Cardiac atrium fibroblast (primary cell): ENCODE measurements around the genes SMPDL3A, TRDN and HINT3.

GRCh38 chr6:119355082-119355563 lies 5.6 kb upstream of the MAN1A1 start:
- RAMPAGE, long total RNA = no peak

GRCh38 chr6:119442730-119443336 lies 93.3 kb upstream of the MAN1A1 start:
- RAMPAGE, long total RNA = no peak

DNA sequence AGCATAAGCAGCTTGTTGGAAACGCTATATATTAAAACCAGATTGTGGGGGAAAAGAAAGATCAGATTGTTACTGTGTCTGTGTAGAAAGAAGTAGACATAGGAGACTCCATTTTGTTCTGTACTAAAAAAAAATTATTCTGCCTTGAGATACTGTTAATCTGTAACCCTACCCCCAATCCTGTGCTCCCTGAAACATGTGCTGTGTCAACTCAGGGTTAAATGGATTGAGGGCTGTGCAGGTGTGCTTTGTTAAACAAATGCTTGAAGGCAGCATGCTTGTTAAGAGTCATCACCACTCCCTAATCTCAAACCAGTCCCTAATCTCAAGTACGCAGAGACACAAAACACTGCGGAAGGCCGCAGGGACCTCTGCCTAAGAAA lies 402.9 kb downstream of the TBC1D32 start:
- RAMPAGE, long total RNA = no peak

DNA sequence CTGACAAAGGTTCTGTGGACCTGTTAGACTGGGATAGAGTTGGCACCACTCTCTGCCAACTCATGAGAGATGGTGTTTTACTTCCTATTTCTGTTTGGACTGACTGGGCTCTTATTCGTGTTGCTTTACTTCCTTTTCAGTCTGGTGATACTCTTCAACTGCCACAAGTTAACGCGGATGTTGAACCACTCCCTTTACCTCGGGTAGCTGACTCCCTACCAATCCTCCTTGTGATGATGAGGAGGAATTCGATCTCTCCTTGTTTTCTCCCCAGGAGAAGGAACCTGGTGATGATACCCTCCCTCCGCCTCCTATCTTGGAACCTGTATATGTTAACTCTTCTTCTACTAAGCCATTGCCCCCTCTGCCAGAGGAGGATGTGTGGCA lies 291.0 kb downstream of the TBC1D32 start:
- RAMPAGE, long total RNA = no peak

- RAMPAGE, long total RNA = no peak
Observed at GRCh38 chr6:121434356-121434943, 996 bp upstream of the GJA1 start.

DNA sequence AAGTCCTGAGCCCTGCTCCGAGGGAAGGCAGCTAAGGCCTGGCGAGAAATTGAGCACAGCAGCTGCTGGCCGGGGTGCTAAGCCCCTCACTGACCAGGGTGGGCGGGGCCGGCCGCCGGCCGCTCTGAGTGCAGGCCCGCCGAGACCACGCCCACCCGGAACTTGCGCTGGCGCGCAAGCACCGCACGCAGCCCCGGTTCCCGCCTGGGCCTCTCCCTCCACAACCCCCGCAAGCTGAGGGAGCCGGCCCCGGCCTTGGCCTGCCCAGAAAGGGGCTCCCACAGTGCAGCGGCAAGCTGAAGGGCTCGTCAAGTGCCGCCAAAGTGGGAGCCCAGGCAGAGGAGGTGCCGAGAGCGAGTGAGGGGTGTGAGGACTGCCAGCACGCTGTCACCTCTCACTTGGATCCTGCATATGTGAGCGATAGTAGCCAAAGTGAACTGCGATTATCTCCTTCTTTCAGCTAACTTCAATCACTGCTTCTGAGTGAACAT lies 251.2 kb downstream of the GJA1 start:
- RAMPAGE, long total RNA = no peak

- RAMPAGE, long total RNA = no peak
Observed at GRCh38 chr6:121780775-121781407, 345.4 kb downstream of the GJA1 start.

DNA sequence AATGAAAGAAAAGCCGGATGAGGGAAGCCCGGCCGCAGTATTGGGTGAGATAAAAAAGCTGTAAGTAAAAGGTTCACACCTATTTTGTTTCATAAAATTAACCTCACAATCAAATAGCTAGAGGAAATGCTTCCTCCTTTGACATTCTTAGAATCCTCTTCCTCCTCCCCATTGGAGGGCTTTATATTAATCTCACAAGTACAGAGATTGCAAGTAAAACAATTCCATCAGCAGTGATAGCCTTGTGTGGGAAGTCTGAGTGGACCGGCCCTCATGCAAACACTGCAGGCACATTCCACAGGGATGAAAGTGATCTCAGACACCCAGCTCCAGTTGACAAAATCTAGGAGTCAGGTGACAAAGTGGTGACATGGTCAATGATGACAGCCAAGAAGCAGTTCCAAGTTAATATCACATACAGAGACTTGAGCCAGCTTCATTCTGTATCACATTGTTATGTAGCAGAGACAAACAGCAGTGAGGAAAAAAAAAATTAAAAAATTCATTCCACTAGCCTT lies 391.1 kb upstream of the HSF2 start:
- RAMPAGE, long total RNA = no peak

DNA sequence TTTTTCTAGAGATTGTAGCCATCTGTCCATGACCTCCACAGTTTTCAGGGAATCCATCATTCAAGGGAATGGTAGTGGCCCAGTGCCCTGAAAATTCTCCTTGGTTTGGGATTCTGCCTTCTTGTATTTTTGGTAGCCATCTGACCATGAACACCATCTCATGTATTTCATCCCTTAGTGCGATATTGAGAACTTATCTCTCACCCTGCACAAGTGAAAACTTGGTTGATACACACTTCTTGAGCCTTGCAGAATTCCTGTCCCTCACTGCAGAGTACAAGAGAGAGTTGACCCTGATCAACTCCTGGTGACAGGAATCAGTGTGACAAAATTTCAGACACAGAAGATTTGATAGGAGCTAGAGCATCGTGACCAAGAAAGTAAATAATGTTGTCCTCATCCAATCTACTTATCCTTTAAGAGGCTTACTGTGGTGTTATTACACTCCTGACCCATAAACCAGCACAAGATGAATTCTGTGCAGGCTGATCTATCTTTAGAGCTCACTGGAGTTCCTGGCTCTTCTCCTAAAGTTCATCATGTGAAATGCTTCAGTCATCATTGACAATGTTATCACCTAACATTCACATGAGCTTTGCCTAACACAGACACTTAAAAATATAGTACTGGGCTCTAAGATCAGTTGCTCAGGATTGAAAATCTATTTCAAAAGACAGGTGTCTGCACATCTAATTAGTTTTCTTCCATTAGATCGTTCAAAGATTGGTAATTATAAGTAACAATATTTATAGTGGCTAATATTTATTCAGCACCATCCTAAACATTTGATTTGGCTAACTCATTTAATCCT lies 271.1 kb upstream of the HSF2 start:
- RAMPAGE, long total RNA = no peak

DNA sequence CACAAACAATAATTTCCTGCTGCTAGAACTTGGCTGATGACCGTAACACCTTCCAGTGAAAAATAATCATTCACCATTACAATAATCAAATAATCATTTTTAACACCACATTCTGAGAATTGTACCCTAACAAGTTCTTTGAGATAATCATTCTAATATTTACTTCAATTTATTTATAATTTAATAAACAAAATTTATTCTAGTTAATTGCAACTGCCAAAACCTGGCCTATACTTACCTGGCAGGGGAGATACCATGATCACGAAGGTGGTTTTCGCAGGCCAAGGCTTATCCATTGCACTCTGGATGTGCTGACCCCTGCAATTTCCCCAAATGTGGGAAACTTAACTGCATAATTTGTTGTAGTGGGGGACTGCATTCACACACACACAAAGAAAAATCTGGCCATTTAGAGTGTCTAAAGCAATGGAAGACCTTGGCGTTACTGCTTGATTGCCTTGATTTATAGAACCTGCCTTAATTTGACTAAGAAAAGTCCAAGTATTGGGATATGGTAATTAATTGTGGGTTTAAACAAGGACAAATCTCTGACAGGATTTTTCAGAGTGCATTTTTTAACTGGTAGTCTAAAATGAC lies 187.9 kb upstream of the HSF2 start:
- RAMPAGE, long total RNA = no peak

- RAMPAGE, long total RNA = start-site peak on the plus strand at chr6:122789258-122789291, 247 and 28 reads in 2 replicates
Observed at GRCh38 chr6:122788891-122789433, at the start of gene SMPDL3A. SMPDL3A (plus strand) TSS chr6:122789258.

DNA sequence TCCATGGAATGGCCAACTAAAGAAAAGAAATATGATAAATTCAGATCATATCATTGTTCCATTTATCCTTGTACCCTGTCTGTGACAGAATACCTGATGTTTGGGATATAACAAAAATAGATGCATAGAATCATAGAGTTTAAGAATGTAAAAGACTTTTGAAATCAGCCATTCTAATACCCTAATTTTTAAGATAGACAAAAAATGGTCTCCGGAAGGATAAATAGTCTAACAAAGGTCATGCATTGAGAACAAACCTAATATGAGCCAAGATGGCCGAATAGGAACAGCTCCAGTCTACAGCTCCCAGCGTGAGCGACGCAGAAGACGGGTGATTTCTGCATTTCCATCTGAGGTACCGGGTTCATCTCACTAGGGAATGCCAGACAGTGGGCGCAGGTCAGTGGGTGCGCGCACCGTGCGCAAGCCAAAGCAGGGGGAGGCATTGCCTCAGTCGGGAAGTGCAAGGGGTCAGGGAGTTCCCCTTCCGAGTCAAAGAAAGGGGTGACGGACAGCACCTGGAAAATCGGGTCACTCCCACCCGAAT lies 164.9 kb downstream of the TRDN start:
- RAMPAGE, long total RNA = no peak

- RAMPAGE, long total RNA = no peak
Observed at GRCh38 chr6:123636739-123637327, at the start of gene TRDN. TRDN (minus strand) TSS chr6:123636950.

DNA sequence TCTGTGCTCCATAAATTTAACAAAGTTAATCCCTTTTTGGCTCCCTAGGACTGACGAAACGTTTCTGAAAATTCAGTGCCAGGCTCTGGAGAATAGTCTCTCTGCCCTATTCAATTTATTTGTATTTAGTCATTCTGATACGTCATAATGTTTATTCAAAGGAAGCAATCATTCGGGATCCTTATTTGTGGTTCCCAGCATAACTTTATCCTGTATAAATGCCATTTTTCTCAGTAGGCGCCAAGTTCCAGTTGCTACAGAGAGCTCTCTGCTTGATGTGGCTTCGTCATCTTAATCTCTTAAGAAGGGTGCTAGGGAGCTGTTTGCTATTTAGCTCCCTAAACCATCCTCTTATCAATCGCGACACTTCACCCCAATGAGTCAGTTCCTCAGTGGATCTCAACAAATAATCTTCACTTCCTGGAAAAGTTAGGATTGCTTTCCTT lies 1.4 kb upstream of the NKAIN2 start:
- RAMPAGE, long total RNA = no peak

GRCh38 chr6:125082629-125083413 lies 70.8 kb upstream of the TPD52L1 start:
- RAMPAGE, long total RNA = no peak

DNA sequence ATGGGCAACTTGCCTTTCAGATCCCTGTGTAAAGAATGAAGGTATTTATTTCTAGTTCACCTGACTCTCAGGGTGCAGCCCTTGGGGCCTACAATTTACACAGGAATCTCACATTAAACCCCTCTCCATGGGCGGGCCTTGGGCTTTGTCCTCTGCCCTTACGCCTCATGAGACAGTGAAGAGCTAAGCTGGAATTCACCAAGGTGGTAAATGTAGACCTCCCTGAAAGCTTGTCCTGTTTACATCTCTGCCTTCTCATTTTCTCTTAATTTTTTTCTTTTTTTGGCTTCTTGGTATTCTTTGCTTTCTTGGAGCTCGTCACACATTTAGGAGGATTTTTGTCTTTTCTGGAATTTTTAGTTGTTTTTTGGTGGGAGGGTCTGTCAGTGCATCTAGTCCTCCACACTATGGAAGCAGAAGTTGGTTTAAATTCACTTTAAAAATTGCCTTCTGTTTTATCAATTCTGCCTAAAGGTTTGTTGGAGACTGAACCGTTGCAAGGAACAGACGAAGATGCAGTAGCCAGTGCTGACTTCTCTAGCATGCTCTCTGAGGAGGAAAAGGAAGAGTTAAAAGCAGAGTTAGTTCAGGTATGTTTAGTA lies 66.1 kb downstream of the TPD52L1 start:
- RAMPAGE, long total RNA = no peak

DNA sequence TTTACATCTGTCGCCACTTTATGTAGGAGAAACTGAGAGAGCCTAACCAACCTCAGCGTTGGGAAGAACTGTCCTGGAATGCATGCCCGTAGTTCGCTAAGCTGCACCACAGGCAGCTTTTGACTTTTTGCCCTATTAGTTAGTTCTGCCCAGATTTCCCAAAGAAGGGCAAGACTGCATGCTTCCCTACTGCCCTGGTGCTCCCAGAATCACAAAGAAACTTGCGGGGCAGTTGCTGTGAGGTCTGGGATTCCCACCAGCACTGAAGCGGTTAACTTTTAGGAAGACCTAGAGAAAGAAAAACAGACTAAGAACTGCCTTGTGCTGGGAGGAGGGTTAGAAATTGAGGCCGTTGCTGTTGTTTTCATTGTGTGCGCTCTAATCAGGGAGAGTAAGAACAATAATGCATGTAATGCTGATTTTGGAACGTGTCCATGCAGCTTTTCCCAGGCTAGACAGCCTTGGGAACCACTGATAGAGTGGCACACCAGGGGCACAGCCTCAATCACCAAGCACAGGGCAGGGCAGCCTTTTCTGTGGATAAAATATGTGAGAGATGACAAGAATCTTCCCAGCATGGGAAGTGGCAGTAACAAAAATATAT lies 137.8 kb upstream of the HEY2 start:
- RAMPAGE, long total RNA = no peak

GRCh38 chr6:125764195-125764695 lies 14.8 kb downstream of the HEY2 start:
- RAMPAGE, long total RNA = no peak

GRCh38 chr6:125942778-125943542 lies 13.6 kb upstream of the HINT3 start:
- RAMPAGE, long total RNA = no peak

DNA sequence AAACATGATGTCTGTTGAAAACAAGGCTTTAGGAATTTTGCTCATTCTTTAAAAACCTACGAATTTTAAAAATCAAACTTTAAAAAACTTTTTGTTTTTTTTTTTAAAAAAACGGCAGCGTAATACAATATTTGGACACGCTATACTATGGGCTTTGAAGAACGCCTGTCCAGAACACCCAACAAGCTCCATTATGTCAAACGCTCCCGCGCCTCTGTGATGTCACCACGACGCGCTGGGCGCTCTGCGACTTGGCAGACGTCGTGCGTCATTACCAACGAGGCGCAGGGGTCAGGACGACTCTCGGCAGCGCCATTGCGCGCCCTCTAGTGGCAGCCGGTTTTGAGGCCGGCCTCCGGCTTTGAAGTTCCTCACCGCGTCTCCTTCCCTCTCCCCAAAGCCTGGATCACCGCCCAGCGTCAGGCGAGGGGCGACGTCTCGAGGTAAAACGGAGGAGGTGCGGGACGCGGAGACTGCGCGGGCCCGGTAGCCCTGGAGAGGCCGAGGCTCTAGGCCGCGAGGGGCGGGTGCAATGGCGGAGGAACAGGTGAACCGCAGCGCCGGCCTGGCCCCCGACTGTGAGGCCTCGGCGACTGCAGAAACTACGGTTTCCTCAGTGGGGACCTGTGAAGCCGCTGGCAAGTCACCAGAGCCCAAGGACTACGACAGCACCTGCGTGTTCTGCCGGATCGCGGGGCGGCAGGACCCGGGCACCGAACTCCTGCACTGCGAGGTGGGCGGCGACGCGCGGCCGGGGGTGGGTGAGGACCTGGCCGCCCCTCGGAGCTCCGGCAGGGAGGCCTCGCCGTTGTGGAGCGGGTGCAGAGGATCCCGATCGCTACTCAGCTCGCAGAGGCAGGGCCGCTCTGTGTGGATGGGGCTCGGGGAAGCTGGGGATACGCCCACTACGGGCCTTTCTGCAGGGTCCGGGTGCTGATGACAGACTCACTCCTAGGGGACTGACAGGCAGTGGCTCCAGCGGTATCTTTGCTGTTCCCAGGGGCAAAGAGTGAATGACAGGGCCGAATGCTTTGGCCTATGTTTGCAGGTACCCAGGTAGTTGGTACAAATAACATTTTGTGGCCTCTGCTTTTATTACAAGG lies at the start of gene HINT3:
TSS of gene HINT3 (plus strand) at position 325 of the 1,103 bp plus-strand sequence.
- RAMPAGE, long total RNA = start-site peak on the plus strand centred at position 318 of the sequence, 38 bp wide, 60 and 9 reads in 2 replicates